A375 (cell line): Measurements from ENCODE around the genes GCDH and RAD23A.

DNA sequence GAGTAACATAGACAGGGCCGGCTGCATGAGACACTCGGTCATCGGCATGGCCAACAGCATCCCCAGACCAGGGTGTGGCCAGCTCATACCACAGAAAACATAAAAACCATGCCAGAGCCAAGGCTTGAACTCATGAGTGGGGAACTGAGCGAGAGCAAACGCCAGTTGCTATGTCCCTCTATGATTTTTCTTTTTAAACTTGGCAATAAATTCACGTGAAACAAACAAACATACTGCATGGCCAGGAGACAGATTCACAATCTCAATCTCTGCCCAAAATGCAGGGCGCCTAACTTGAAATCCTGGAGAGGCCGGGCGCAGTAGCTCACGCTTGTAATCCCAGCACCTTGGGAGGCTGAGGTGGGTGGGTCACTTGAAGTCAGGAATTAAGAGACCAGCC is 16.9 kb downstream of the KANK2 start:
- RAMPAGE, long total RNA, result no peak

- RAMPAGE, long total RNA, result no peak
Observed at GRCh38 chr19:11222588-11223712, 16.5 kb upstream of the ANGPTL8 start.

- RAMPAGE, long total RNA, result no peak
Observed at GRCh38 chr19:11251649-11252339, 10.5 kb downstream of the DOCK6 start.

- RAMPAGE, long total RNA, result no peak
Observed at GRCh38 chr19:11338489-11338772, 1.0 kb downstream of the RAB3D start.

GRCh38 chr19:11383366-11383967 is 647 bp downstream of the EPOR start:
- RAMPAGE, long total RNA, result no peak

DNA sequence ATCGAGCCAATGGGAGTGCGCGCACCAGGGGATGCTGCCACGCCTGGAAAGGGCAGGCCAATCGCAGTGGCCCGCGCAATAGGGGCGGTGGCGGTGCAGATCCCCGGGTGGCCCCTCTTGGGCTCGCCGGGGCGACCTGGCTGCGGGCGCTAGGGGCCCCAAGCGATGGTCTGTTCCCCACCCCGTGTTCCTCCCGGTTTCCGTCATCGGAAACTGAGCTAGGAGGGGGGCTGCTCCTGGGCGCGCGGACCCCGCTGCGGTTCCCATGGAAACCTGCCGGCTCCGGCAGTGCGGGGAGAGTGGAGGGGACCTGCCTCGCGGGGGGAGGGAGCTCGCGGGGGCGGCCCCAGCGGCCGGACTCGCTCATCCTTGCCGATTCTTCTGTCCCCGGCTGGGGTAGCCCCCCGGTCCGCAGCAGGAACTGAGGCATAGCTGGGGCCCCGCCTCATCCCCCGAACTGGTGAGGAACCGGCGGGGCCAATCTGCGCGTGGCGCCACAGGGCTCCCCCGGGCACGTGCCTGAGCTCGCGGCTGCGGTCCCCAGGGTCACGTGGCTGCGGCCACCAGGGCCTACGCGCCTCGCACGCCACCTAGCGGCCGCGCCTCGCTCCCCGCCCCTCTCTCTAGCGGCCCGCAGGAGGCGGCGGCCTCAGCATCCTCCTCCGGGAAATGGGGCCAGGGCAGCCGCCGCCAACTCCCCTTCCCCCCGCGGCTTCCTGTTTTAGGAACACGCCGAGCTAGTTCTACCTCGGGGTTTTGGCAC is 1.5 kb upstream of the ELAVL3 start:
- RAMPAGE, long total RNA, result no peak

- RAMPAGE, long total RNA, result no peak
Observed at GRCh38 chr19:11843824-11844203, 4.7 kb upstream of the ZNF439 start.

- RAMPAGE, long total RNA, result no peak
Observed at GRCh38 chr19:12091988-12093139, 27.8 kb downstream of the ZNF844 start.

- RAMPAGE, long total RNA, result no peak
Observed at GRCh38 chr19:12133112-12133658, 7.0 kb downstream of the ZNF20 start.

DNA sequence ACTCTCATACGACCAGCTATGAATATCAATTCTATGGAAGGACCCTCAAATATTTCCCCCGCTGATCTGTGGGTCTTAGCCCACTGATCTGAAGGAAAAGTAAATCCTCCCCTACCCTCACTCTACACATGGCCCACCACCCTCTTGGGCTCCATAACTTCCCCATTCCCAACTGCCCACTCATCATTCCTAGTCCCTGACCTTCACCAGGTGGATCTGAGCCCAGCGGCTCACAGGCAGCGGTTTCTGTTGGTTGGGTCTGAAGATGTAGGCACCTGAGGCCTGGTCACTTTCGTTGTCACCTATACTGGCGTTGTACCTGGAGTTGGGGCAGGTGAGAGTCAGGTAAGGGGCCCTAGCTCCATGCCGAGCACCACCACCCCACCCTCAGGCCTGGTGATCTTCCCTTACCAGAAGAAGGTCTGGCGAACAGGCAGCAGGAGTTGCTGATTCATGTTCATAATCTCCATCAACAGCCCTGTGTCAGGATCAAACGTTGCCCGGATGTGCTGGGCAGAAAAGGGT is 14.5 kb downstream of the MAN2B1 start:
- RAMPAGE, long total RNA, result no peak

DNA sequence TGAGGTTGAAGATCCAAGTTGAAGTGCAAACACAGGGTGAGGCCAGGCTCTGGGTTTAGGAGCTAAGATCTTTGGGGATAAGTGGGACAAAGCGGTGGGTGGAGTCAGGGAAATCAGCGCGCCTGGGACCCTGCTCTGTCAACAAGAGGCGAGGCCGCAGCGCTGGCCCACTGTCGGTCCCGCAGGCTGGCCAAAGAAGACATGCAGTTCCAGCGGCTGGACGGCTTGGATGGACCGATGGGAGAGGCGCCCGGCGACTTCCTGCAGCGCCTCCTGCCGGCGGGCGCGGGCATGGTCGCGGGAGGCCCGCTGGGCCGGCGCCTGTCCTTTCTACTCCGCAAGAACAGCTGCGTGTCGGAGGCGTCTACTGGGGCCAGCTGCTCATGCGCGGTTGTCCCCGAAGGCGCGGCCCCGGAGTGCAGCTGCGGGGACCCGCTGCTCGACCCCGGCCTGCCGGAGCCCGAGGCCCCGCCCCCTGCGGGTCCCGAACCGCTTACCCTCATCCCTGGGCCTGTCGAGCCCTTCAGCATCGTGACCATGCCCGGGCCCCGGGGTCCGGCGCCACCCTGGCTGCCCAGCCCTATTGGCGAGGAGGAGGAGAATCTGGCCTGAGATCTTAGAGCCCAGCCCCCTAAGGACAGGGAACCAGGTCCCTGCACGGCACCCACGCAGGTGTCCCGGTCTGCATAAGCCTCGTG is 6.0 kb downstream of the BEST2 start:
- RAMPAGE, long total RNA, result no peak

GRCh38 chr19:12777206-12777905 is 2.0 kb upstream of the HOOK2 start:
- RAMPAGE, long total RNA, result no peak

- RAMPAGE, long total RNA, result no peak
Observed at GRCh38 chr19:12791875-12792795, 849 bp downstream of the JUNB start.

GRCh38 chr19:12792796-12793002 is 1.4 kb downstream of the JUNB start:
- RAMPAGE, long total RNA, result no peak

GRCh38 chr19:12793336-12794481 is 2.4 kb downstream of the JUNB start:
- RAMPAGE, long total RNA, result no peak

GRCh38 chr19:12873095-12873841 is 8.0 kb downstream of the DNASE2 start:
- RAMPAGE, long total RNA, result no peak

DNA sequence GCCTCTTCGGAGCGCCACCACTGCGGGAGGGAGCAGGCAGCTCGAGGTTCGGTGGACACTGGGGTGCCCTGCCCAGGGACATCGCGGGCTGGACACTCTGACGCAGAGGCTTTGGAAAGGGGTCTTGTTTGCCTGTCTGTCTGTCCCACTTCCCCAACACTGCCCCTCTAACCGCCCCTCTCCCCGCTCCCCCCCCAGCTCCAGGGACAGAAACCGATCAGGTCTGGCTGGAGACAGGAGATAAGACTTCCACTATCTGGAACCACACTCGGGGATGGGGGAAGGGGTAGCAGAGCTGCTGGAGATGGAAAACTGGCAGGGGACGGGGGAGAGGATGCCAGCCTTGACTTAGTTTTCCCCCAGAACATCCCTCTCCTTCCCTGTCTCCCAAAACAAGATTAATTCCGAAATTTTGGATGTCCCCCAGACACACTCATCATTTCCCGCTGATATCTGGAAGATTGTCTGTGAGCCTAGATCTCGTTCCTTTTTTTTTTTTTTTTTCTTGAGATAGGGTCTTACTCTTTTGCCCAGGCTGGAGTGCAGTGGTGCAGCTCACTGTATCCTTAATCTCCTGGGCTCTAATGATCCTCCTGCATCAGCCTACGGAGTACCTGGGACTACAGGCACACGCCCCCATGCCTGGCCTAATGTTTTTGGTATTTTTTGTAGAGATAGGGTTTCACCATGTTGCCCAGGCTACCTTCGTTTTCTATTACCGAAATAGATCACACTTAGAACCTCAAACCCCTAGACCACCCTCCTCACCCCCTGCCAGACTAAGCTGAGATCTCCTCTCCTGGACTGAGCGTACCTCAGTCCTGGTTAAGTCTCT is 661 bp downstream of the KLF1 start:
- RAMPAGE, long total RNA, result no peak

DNA sequence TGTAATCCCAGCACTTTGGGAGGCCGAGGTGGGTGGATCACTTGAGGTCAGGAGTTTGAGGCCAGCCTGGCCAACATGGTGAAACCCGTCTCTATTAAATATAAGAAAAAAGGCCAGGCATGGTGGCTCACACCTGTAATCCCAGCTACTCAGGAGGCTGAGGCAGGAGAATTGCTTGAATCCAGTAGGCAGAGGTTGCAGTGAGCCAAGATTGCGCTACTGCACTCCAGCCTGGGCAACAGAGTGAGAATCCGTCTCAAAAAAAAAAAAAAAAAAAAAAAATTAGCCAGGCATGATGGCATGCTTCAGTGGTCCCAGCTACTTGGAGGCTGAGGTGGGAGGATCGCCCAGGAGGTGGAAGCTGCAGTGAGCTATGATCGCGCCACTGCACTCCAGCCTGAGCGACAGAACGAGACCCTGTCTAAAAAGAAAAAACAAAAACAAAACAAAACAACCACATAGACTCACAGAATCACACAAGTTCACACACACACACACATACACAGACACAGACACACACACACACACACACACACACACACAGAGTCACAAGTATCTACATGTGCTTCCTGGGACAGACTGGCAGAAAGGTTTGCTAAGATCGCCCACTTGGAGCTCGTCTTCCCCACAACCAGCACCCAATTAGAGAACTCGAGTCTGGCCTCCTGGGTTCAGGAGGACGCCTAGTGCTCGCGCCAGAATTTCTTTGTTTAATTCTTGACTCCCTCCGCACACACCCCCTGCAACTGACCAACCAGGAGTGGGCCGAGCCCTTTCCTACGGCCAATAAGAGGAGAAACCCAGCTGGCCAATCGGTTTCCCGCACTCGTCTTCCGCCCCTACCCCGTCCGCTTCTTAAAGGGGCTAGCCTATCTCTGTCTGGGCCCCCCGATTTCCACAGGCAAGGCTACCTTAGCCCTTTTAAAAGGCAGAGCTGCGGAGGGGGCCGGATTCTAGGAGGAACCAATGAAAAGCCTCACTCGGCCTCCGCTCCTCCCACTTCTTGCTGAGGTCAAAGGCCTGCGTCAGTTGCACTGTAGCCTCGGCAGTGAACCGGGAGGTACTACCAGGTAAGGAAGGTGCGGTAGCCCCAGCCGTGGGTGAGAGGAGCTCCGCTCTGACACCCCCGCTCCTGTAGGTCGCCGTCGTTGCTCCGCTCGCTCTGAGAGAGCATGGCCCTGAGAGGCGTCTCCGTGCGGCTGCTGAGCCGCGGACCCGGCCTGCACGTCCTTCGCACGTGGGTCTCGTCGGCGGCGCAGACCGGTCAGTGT is at the start of gene GCDH:
Gene GCDH (plus strand): TSS at position 1,028 of the 1,271 bp plus-strand sequence.
- RAMPAGE, long total RNA, result no peak

DNA sequence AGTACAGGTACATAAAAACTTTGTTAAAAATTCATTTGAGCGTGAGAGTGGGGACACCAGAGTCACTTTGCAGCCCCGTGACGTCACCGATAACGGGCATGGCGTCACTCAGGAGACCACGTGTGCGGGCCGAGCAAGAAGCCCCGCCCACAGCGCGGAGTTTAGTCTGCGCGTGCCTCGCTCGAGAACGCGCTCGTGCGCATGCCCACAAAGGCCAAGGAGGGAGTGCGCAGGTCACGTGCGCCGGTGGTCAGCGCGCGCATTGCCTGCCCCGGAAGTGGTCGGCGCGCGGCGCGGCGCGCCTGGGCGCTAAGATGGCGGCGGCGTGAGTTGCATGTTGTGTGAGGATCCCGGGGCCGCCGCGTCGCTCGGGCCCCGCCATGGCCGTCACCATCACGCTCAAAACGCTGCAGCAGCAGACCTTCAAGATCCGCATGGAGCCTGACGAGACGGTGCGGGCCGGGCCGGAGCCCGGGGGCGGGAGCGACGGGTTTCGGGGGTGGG is at the start of gene RAD23A:
Gene RAD23A (plus strand): TSS at position 294 of the 504 bp plus-strand sequence.
- RAMPAGE, long total RNA, result start-site peak on the plus strand centred at position 325 of the sequence, 73 bp wide, 1,156 and 784 reads in 2 replicates

- RAMPAGE, long total RNA, result no peak
Observed at GRCh38 chr19:12998181-12998751, 3.0 kb downstream of the NFIX start.